ENCODE results near the genes HOXB4 and HOXB3.

DNA sequence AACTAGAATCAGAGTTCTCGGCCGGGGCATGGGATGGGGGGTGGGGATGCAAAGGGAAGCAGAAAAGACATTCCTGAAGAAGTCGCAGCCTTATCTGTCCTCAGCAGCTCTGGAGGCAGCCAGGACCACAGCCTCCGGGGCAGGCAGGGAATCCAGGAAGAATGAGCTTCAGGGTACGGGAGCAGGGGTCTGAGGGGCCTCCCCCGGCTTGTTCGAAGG is 7.9 kb downstream of the HOXB4 start:
- PRO-cap = unidirectional peak, plus-strand start at position 93 of the sequence

- PRO-cap = bidirectional peak, plus-strand start at chr17:48578479, minus-strand start at chr17:48578394
These were observed at the start of gene HOXB4 for GRCh38 chr17:48578055-48579169. TSS of gene HOXB4 (minus strand) at chr17:48578350.

GRCh38 chr17:48579757-48580867 is 2.0 kb upstream of the HOXB4 start:
- PRO-cap = no peak

GRCh38 chr17:48589974-48590798 is at the start of gene HOXB3:
TSS of gene HOXB3 (minus strand) at chr17:48590241.
- PRO-cap = no peak

DNA sequence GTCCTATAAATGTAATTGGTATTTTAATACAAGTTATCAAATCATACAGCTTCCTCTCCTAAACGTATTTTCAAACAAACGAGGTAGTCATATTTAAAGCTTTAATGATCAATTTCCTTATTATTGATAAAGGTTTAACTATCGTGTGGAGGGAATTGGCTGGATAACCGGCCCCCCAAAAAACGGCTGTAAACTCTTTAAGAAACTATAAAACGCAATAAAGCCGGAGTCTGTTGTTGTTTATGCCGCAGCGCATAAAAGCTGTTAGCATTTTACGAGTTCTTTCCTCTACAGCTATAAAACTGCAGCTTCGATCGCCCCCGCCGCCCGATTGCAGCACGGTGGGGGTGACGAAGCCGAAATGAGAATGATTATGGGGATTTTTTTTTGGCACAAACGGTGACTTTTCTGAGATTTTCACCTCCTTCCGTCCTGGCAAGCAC is 582 bp upstream of the HOXB8 start:
- PRO-cap = no peak

DNA sequence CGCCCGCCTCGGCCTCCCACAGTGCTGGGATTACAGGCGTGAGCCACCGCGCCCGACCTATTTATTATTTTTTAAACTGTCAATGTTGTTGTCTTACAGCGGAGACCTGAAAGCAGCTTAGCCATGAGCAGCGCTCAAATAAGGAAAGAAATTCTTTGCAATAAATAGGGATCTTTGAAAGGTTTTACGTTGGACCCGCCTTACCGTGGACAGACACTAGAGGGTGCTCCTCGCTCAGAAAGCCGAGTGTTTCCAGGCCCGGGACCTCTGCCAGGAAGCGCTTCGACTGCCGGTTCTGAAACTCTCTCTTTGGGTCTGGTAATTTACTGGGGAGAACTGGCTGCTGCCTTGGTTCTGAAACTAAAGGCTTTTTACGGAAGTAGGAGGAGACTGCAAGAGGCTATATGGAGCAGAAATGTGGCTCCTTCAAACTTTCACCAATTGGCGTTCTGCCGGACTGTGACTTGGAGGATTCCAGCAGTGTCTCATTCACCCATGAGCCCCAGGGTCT is 45.5 kb upstream of the HOXB9 start:
- PRO-cap = no peak

DNA sequence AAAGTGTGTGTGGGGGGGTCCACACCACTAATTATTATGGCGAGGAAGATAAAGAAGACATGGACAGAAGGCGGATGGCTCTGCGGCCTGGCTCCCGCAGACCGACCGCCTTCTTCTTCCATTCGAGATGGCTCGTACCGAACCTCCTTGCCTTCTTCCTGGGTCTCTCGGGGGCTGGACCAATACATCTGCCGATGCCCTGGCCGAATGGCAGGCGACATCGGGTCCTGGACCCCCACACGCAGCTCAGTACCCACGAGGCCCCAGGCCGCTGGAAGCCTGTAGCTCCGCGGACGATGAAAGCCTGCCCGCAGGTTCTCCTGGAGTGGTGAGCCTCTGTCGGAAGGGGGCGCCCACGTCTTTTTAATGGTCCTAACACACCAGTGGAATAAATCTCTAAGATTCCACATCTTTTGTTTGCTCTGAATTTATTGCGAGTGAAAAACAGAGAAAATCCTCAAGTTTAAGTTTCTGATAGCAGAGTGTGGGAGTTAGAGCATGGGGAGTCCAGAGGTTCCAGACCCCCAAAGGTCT is 1.4 kb downstream of the PRAC2 start:
- PRO-cap = no peak

- PRO-cap = no peak
These were observed 28.7 kb upstream of the HOXB13 start for GRCh38 chr17:48757241-48757748.

GRCh38 chr17:48799137-48799847 is 17.7 kb downstream of the TTLL6 start:
- PRO-cap = no peak

DNA sequence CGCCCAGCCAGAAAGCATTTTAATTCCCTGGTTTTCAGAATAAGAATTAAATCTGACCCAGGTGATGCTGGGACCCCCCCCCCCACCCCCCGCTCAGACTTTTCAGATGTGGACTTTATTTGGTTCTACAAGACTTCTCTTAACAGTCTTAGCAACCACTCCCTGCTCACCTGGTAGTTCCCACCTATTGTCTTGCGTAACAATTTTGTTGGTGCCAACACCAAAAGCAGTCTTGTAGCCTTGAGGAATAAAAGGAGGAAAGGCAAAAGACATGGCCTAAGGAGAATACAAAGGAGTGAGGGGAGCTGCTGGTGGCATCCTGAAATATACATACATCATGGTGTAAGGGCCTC is 5.1 kb downstream of the TTLL6 start:
- PRO-cap = no peak

GRCh38 chr17:48862862-48863687 is 29.5 kb upstream of the ATP5MC1 start:
- PRO-cap = no peak

DNA sequence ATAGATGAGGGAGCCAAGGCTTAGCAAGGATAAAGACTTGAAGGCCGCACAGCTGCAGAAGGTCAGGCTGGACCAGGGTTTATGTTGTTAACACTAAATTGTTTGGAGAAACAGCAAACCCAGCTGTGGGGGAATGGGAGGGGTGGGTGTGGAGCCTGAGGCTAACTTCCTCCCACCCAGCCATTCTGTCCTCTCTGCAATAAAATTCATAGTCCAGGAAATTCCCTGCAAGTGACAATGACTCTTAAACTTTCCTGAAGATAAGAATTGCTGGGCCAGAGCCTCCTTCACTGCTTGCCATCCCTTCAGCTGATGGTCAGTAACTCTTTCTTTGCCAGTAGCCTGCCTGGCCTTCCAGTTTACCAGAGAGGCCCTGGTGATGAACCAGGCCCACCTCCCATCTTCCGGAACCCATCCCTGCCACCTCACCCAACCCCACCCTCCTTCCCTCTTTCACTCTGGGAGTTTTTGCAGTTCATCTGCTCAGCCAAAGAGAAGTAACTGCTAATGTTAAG is 19.3 kb upstream of the ATP5MC1 start:
- PRO-cap = no peak

DNA sequence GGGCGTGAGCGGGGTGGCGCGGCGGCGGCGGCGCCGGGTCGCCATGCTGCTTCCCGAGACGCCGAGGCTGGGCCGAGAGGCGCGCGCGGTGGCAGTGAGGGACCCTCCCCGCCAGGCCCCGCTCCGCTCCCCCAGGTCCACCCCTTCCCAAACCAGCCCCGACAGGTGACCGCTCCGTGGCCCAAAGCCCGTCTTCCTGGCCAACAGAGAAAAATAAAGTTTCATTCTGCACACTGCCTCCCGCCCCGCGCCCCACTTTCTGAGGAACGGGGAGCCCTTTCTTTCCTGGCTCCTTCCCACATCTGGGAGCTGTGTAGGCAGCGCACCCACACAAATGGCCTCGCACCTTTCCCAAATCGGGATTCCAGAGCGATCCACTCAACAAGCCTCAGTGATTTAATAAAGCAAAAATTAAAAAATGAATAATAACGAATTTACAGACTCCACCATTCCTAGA is 1.3 kb downstream of the IGF2BP1 start:
- PRO-cap = no peak

DNA sequence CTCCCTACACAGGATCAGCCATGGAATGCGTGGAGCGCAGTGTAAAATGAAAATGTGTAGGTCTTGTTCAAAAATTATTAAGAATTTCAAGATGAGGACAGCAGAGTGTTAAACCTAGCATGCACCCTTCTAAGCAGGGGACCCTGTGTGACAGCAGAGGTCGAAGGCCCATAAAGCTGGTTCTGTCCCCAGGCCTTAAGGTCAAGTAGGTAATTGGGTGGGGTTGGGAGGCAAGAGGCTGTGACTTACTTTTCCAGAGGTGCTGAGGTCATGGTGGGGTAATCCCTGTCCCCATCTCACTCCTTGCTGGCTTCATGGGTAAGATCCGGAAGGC is 9.2 kb downstream of the GNGT2 start:
- PRO-cap = no peak

- PRO-cap = no peak
These were observed 3.2 kb downstream of the ABI3 start for GRCh38 chr17:49213609-49214261.

- PRO-cap = no peak
These were observed 1.9 kb downstream of the ZNF652 start for GRCh38 chr17:49360206-49360425.

GRCh38 chr17:49396349-49396682 is 18.4 kb downstream of the PHB1 start:
- PRO-cap = no peak

- PRO-cap = no peak
These were observed 9.9 kb downstream of the PHB1 start for GRCh38 chr17:49404812-49405171.

DNA sequence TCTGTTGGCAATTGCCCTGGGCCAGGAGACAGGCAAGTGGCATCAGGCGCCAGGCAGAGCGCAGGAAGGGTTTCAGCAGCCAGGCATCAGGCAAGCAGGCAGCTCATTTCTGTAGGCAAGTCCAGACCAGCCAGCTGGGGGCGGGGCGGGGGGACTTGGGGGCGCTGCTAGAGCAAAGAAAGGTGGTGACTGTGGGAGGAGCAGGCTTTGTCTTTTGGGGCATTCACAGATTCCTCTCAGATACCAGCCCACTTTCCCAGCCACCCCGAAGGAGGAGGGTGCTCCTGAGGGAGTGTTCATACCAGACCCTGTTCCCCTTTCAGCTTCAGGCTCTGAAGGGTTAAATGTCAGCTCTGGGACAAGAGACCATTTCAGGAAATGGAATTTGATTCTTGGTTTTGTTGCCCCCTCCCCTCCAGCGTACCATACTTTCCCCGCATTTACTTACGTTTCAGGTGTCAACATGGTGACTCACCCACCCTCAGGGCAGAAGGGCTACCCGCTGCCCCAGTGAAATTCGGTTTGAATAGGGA is 13.1 kb downstream of the NGFR start:
- PRO-cap = no peak

- PRO-cap = no peak
These were observed 28.1 kb upstream of the NXPH3 start for GRCh38 chr17:49547470-49548091.